Thoracic aorta endothelial cell (primary cell): Measurements from ENCODE around the gene SEZ6.

GRCh38 chr17:28658658-28659333 is 2.9 kb downstream of the SDF2 start:
- CAGE, long polyA plus RNA: no peak

- CAGE, long polyA plus RNA: no peak
These were observed 13.4 kb downstream of the PROCA1 start for GRCh38 chr17:28698220-28698824.

DNA sequence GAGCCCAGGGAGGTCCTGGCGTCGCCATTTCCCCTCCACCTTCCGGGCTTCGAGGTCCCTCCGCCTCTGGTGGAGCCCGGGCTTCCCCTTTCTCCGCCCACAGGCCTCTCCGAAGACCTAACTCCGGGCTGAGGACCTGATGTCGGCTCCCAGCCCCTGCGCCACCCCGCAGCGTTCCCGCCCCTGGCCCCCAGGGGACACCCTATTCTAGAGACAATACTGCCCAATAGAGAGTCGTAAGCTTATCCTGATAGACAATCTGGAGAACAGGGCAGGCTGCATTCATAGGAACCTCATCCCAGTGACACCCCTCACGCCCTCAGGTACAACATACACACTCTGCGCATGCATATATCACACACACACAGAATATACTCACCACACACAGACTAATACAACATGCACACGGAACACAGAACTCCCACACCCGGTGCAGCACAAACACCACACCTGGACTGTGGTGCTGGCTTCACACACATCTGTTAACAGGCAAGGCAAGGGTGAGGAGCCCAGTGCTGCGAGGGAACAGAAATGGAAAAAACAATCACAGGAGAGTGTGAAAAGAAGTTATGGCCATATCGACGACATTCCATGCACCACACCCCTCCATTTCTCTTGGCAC is 693 bp upstream of the PROCA1 start:
- CAGE, long polyA plus RNA: no peak

GRCh38 chr17:28812022-28813239 is 30.2 kb downstream of the FAM222B start:
- CAGE, long polyA plus RNA: no peak

DNA sequence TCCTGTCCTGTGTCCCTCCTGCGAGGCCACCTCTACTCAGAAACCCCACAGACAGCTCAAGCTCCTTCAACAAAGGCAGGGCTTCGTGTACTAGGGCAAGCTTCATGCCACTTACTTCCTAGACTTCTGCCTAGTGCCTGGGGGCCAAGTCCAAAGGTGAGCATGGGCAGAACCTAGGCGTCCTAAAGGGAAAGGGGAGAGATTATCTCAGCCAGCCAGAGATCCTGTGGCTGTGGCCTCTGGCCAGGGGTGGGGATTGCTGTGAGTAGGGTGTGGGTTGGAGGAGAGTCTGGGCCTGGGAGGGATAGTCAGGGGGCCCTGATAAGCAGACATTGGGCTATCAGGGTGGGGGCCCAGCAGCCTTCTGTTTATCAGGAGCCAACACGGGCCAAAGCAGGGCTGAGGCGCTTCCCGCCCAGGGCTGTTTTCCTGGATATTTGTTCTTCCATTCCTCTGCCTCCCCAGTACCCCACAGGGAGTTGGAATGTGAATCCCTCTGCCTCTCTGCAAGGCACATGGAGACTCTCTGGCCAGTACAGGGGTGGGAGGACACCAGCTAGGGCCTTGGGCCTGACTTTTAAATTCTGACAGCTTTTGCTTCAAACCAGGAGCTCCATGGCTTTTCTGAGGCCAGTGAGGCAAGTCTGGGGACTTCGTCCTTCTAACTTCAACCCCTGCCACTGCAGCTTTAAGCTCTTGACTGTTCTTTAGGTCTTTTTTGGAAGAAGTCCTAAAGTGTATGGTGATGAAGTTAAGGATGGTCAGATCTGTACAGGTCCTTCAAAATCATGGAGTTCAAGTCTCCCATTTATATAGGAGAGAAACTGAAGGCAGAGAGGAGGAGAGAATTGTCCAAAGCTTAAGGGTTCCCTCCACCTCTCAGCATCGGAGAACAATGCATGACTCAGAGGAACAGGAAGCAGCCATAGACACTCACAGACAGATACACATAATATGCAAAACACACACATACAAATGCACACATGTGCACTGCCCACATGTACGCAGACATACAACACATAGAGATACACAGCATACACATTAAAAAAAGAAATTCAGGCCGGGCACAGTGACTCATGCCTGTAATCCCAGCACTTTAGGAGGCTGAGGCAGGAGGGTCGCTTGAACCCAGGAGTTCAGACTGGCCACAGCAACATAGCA is 10.7 kb downstream of the ERAL1 start:
- CAGE, long polyA plus RNA: no peak

- CAGE, long polyA plus RNA: no peak
These were observed 9.8 kb upstream of the DHRS13 start for GRCh38 chr17:28912447-28913375.

DNA sequence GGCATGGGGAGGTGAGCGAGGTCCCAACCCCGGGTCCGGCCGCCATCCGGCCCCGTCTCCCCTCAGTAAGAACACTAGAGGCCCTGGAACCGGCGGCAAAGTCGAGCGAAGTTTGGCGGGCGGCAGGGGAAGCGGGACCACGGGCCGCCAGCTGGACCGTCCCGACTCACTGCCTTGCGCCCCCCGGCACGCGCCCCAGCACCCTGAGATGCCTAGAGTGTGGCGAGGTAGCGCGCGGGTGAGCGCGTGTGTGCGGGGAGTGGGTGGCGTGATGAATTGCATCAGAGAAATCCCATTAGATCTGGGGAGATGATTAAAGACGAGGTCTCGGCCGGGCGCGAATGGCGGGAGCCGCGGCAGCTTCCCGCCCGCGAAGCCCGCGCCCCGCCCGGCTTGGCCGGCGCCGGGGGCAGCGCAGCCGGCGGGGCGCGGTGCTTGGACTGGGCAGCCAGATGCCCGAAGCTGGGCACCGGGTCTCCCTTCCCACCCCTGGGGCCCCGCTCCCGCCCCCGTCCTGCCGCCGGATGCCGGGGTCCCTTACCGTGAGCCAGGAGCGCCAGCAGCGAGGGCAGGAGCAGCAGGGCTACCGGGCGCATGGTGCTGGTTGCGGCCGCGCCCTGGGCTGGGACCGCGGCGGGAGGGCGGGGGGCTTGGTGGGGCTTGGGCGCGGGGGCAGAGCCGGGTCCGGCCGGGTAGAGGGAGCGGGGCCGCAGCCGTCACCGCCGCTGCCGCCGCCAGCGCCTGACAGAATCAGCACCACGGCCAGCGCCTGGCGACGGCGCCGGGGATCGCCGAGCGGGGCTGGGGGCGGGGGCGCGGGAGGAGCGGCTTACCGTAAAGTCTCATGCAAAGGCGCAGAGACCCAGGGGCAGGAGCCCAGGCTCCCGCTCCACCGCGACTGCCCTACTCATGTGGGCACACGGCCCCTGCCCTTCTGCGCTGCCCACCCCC is at the start of gene SEZ6:
Gene SEZ6, minus strand, starts transcription at position 760 of the 951 bp plus-strand sequence.
- CAGE, long polyA plus RNA: no peak

GRCh38 chr17:29069477-29070161 is 26.7 kb downstream of the PIPOX start:
- CAGE, long polyA plus RNA: no peak

DNA sequence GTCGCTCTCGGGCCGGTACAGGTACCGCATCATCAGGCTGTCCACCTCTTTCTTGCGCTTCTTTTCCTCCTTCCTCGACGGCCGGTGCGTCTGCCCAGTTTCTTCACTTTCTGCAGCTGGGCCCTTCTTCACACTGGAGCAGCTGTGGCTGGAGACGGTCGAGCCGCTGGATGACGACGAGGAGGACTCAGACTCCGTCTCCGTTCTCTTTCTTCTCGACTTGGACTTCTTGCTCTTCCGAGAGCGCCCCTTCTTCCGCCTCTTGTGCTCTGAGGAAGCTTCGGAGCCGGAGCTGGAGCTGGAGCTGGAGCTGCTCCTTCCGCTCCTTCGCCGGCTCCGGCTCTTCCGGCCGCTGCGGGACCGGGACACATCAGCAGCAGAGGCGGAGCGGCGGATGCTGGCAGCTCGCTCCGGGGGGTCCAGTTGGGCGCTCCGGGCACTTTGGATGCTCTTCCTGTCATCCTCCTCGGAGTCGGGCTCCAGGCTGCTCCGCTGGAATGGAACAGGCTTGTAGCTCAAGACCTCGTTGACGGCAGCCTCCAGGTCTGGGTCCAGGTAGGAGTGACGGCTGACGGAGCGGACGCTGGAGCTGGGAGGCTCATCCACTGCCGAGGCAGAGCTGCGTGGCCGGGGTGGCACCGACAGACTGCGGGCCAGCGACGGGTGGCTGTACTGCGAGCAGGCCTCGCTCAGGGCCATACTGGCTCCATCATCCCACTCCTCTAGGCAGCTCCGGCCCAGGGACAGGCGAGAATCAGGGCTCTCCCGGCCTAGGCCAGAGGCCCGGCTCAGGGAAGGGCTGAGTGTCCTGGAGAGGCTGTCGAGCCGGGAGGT is 37.0 kb downstream of the PIPOX start:
- CAGE, long polyA plus RNA: no peak

GRCh38 chr17:29106967-29107463 is 64.1 kb downstream of the PIPOX start:
- CAGE, long polyA plus RNA: no peak

- CAGE, long polyA plus RNA: no peak
These were observed 30.5 kb downstream of the MYO18A start for GRCh38 chr17:29149499-29150274.

DNA sequence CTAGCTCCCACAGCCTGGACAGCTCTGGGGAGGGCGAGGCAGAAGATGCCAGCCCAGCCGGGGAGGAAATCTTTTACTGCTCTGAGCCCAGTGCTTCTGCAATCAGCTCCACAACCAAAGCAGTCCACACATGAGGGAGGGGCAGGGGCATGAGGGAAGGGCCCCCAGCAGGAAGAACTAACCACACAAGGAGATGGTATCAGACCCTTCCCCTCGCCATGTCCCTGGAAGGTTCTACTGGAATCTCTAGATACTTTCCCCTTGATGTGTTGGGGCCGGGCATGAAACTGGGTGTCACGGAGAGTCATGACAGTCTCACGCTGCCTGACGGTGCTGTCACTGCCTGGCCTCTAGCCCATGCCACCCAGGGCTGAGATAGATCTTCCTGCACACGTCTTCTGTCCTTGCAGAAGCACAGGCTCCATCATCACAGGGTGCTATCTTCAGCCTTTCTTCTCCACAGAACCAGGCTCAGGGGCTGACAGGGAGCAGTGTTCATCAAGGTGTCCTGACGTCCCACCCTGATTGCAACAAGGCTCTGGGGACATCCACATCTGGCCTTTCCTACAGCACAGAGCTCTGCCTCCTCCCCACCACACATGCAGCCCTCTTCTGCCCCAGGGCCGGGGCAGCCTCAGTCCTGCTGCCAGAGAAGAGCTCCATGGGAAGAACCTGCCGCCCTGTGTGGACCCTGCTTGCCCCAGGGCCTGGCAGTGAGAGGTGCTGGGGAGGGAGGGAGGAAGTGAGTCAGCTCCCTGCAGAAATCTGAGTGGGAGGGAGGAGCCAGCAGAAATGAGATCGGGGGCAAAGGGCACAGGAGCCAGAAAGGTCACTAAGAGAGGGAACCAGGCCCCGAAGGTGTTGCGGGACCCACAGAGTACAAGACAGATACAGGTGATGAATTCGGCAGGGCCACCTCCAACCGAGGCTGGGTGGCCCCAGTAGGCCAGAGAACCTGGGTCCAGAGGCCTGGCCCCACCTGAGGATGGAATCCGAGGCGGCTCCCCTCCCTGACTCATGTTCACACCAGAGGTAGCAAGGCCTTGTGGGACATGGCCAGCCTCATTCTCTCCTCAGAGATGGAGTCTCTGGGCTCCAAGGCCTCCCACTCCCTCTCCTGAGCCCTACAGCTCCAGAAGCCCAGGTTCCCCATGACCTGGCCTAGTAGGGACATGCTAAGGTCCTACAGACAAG is 25.1 kb downstream of the MYO18A start:
- CAGE, long polyA plus RNA: no peak

- CAGE, long polyA plus RNA: no peak
These were observed 13.6 kb downstream of the CRYBA1 start for GRCh38 chr17:29260104-29260850.

- CAGE, long polyA plus RNA: no peak
These were observed 566 bp upstream of the NUFIP2 start for GRCh38 chr17:29294549-29294878.

DNA sequence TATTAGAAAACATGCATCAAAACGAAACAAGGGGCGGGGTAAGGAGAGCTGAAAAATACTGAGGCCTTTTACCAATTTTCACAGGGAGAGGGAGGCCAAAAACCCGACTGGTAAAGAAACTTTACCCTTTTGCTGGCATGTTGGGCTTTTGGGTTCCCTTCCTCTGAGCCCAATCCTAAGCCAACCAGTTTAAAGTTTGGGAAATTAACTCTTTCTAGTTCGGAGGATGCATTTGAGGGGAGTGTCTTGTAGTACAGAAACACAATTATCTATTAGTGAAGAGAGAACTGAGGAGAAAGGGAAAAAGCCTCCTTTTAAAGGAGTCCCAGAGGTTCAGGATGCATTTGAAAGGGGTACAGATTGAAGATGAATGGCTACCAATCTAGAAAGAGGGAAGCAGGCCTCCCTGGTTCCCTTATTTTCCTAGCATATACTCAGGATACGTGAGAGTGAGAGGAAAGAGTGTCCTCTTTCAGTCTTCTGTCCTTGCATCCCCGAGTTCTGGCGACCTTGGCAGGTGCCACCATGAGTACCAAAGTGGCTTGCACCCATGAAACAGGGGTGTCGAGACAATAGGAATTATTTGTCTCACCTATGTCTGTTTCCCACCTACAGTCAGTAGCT is 44.0 kb downstream of the TAOK1 start:
- CAGE, long polyA plus RNA: no peak

- CAGE, long polyA plus RNA: no peak
These were observed 22.9 kb upstream of the CORO6 start for GRCh38 chr17:29645456-29646107.

GRCh38 chr17:29710603-29711406 is 88.1 kb upstream of the CORO6 start:
- CAGE, long polyA plus RNA: no peak

- CAGE, long polyA plus RNA: no peak
These were observed 135.8 kb upstream of the CORO6 start for GRCh38 chr17:29758339-29759178.

GRCh38 chr17:29760217-29760709 is 137.6 kb upstream of the CORO6 start:
- CAGE, long polyA plus RNA: no peak

GRCh38 chr17:29842944-29843302 is 87.1 kb downstream of the SSH2 start:
- CAGE, long polyA plus RNA: no peak